Melanocyte of skin (primary cell): ENCODE measurements around a stretch of chr17.

GRCh38 chr17:79026277-79027256 lies 2.6 kb downstream of the C1QTNF1 start:
- CAGE, long polyA plus RNA, 2 experiments: no peak in any of the 2 experiments

DNA sequence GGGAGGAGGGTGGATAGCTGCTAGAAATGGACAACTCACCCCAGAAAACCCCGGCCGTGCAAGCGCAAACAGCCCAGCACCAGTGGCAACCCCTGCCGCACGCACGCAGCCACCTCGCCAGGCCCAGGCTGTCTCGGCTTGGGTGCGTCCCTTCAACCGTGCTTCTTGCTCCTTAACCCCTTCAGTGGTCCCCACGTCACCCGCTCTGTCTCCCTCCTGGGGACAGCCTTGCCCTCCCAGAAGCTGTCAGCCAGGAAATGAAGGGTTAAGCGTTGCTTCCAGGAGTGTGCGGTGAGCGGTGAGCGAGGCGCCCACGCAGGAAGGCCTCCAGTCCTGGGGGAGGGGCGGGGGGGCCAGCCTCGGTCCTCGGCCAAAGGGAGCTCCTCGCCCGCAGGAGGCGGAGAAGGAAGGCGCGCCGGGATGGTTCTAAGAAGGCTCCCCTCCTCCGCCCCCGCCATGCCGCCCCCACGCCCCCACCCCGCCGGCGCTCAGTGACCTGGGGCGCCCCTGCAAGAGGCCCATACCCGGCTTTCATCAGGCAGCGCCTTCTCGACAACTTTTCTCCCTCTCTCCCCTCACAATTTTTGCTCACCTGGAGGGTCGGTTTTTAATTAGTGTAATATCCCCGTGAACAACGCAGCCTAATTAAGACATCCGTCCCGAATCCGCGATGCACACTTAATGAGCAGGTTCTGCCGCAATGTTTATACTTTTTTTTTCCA lies 2.2 kb downstream of the RBFOX3 start:
- CAGE, long polyA plus RNA, 2 experiments: no peak in any of the 2 experiments

DNA sequence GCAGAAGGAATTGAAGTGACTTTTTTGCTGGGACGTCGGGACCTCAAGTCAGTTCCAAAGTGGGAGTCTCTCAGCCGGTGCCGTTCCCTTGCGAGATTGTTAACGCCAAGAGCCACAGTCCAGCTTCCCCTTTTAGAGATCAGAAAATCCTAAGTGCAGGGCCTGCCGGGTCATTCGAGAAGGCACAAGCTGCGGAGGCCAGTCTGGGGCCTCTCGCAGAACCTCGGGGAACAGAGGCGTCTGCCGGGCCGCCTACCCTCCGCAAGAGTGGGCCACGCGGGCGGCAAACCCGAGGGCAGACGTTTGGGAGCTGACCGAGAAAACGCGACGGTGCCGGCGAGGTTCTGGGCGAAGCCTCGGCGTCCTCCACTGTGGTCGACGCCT lies 6.9 kb upstream of the CBX8 start:
- CAGE, long polyA plus RNA, 2 experiments: no peak in any of the 2 experiments

- CAGE, long polyA plus RNA, 2 experiments: no peak in any of the 2 experiments
These were observed 11.9 kb upstream of the CBX8 start for GRCh38 chr17:79808624-79809387.

DNA sequence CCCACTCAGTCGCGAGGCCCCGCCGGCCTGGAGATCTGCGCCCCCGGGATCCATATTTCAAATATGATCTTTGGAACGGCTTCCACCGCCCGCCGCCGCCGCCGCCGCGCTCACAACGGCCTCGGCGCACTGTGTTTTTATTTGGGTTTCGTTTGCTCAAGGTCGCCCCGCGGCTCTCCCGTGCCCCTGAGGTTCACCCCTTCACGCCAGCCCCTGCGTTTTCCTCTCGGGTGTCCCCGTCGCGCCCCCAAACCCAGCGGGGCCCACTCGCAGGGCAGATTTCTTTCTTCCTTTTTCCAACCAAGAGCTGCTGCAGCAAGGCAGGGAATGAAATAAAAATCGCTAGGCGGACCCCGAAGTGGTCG lies 4.3 kb upstream of the CBX4 start:
- CAGE, long polyA plus RNA, 2 experiments: no peak in any of the 2 experiments

- CAGE, long polyA plus RNA, 2 experiments: no peak in any of the 2 experiments
These were observed 53.2 kb upstream of the CBX4 start for GRCh38 chr17:79892235-79892974.

GRCh38 chr17:79919532-79919906 lies 80.3 kb upstream of the CBX4 start:
- CAGE, long polyA plus RNA, 2 experiments: no peak in any of the 2 experiments

GRCh38 chr17:79935348-79935845 lies 96.2 kb upstream of the CBX4 start:
- CAGE, long polyA plus RNA, 2 experiments: no peak in any of the 2 experiments

DNA sequence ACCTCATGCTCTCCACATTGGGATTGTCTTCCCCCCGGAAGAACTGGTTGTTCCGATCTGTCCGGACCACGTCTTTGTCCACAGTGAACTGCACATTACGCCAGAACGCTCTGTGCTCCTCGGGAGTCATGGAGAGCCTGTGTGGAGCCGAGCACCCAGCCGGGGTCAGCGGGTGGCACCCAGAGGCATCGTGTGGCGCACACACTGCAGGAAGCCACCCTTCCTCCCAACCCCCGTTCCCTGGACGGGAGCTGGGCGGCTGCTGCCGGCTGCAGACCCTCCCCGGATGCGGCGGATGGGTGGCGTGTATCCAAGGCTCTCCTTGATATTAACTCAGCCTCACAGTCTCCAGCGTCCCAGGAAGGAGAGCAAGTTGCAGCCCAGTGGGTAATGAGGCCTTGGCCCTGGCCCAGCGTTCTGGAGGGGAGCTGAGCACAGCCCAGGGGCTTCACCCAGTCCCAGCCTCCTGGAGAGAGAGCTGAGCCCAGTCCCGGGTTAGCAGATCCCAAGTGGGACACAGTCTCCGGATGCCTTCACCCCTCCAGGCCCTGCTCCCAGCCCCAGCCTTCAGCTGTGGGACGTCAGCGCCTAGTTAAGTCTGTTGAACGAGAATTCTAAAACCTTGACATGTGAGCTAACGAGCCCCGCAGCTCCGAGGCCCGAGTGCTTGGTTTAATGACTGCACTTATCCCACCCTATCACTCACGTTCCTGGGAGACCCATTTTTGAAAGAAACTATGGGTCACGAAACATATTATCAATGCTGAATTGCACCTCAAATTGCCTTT lies 86.6 kb downstream of the TBC1D16 start:
- CAGE, long polyA plus RNA, 2 experiments: no peak in any of the 2 experiments

DNA sequence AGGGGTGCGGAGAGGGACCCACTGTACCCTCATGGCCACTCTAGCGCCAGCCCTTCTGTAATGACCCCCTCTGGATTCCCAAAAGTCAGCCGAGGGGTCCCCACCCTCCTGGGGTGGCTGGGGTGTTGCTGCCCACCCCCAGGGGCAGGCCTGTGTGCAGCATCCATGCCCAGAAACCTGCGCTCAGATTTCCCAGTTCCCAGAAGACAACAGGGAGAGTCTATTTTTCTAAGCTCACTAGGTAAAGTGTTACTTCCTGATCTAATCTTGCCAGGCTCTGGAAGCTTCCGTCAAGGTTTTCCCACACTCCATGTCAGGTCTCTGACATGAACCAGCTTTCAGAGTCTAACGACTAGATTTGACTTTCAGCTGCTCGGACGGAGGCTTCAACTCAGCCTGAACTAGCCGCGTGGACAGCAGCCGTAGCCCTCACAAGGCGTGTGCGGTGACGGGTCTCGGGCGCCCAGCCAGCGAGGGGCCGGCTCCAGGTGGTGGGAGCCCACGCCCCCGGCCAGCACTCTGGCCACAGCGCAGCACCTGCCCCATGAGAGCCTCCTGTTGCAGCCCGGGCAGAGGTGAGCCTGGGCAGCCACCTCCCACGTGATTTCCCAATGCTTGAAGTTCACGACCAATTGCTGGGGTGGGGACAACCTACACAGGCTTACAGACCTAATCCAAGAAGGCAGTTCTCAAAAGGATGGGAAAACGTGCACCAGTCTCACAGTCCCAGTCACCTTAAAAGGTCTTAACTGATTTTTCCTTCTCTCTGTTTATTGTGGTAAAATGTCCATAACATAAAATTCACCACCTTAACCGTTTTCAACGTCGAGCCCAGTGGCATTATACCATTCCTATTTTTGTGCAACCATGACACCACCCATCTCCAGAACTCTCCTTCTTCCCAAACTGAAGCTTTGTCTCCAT lies 45.6 kb downstream of the TBC1D16 start:
- CAGE, long polyA plus RNA, 2 experiments: no peak in any of the 2 experiments

DNA sequence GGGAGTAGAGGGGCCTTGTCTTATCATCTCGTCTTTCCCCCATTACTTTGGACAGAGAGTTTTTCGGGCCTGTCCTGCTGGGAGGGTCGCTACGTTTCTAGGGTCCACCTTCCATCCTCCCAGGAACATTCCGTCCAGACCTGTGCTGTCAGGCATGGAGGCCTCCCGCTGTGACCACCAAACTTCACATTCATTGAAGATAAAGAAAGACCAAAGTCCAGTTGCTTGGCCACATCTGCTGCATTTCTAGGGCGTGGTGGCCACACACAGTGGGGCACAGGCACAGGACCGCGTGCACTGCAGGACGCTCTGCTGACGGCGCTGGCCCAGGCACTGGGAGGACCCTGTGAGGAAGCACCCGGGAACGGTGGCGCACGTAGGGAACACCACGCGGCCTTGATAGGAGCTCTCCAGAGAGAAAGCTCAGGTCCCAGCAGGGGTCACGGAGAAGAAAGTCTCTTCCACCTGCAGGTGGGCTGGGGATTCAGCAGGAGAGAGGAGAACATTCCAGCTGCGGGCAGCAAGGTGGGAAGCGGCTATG lies 33.1 kb downstream of the TBC1D16 start:
- CAGE, long polyA plus RNA, 2 experiments: no peak in any of the 2 experiments

- CAGE, long polyA plus RNA, 2 experiments: no peak in any of the 2 experiments
These were observed 25.3 kb downstream of the TBC1D16 start for GRCh38 chr17:80010247-80010832.

GRCh38 chr17:80124228-80125157 lies 22.4 kb downstream of the EIF4A3 start:
- CAGE, long polyA plus RNA, 2 experiments: no peak in any of the 2 experiments

GRCh38 chr17:80138927-80139466 lies 7.9 kb downstream of the EIF4A3 start:
- CAGE, long polyA plus RNA, 2 experiments: no peak in any of the 2 experiments

DNA sequence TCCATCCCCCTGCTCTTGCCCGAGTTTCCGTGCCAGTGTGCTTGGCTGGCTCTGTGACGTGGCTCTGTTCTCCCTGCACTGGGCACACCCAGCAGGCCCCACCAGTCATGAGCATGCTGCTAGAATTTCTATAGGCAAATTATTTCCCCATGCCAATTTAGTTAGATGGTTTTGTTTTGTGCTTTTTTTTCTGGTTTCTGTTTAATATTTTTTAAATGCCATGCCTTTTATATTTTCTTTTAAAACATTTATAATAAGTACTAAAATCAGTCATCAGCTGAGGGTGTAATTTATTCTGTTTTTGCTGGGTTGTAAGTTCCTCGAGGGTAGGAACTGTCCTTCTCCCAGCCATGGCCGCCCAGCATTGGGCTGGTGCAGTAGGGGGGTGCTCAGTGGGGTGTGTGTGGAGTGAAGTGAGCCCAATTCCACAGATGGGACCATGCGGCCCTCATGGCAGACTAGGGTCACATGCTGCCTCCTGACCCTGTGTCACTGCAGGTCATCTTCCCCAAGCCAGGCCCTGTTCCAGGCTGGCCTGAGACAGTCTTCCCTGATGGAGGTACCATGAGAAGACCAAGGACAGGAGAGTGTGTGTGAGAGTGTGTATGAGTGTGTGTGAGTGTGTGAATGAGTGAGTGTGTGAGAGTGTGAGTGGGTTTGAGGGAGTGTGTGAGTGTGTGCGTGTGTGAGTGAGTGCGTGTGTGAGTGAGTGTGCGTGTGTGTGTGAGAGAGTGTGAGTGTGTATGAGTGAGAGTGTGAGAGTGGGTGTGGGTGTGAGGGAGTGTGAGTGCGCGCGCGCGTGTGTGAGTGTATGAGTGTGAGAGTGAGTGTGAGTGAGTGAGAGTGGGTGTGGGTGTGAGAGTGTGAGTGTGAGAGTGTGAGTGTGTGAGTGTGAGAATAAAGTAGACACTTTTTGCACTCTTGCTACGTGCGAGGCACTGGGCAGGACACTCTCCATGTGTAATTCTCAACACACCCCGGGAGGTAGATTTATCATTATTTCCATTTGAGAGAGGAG lies 3.7 kb downstream of the SLC26A11 start:
- CAGE, long polyA plus RNA, 2 experiments: no peak in any of the 2 experiments

GRCh38 chr17:80279780-80280447 lies 19.3 kb downstream of the RNF213 start:
- CAGE, long polyA plus RNA, 2 experiments: no peak in any of the 2 experiments

- CAGE, long polyA plus RNA, 2 experiments: no peak in any of the 2 experiments
These were observed 27.3 kb downstream of the RNF213 start for GRCh38 chr17:80287764-80288523.

DNA sequence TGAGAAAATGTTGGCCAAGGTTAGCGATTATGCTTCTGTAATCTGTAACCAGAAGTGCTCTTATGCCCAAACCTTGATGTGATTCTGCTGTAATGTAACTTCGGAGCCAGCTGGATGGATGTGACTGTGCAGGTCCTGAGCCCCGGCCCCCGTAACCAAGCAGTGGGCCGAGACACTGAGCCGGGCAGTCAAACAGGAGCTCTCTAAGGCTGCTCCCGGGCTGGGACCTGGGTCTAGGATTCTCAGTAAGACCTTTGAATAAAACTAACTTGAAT lies 22.8 kb downstream of the ENDOV start:
- CAGE, long polyA plus RNA, 2 experiments: no peak in any of the 2 experiments

GRCh38 chr17:80450222-80450719 lies 26.1 kb downstream of the NPTX1 start:
- CAGE, long polyA plus RNA, 2 experiments: no peak in any of the 2 experiments

DNA sequence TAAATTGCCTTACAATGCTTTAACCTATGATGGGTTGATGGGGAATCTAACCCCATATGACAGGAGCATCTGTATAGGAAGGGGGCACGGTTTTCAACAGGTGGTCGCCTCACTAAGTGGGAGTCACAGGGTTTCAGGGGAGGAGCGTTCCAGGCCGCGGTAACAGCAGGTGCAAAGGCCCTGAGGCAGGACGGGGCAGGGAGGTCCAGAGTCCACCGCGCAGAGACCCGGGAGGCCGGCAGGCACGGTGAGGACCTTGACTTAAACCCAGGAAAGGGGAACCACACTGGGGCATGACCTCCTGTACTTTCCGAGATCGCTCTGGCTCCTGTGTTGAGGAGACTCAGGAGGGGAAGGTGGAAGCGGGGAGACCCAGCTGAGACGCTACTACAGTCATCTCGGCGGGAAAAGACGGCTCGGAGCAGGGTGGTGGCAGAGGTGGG lies 22.5 kb downstream of the NPTX1 start:
- CAGE, long polyA plus RNA, 2 experiments: no peak in any of the 2 experiments